PC-3 (cell line): ENCODE results near the genes MCOLN3, ODF2L and GBP6.

DNA sequence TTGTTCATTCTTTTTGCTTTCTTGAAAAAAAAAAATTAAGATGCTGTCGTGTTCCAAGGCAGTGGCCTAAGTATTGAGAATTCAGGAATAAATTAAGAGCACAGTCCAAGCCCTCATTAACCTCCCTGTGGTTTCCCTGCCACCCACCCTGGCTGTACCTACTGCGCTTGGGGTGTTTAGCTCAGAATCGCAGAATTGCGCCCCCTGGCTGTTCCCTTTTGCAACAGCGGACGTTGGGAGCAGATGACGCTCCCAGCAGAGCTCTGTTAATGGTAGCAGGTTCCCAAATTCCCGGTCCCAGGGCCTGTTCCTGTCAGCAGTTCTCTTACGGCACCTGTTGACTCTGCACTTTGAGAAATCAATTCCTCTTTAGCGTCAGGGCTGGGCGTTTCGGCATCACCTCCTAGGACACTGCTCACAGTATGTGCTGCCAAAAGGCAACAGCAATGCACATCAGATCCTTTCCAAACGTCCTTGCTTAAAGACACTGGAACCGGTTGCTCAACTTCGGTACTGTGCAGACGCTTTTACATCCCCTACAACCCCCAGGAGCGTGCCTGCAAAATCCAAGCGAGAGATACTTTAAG lies 34.2 kb upstream of the SSX2IP start:
- RAMPAGE, long total RNA = no peak

DNA sequence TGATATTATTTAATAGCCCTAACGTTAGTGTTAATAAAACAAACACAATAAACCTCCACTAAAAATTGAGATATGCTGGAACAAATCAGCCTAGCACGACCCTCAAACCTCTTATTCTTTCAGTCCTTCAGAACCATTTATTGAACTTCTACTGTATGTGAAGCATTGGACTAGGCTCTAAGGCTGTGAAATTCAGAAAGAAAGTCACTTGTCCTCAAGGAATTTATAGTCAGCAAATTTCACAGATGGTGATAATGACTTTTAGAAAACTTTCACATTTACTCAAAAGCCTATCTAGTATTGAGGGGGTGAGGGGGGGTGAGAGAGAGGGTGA lies 66.1 kb upstream of the SSX2IP start:
- RAMPAGE, long total RNA = no peak

GRCh38 chr1:85047494-85048964 lies at the start of gene MCOLN3:
Gene MCOLN3 (minus strand): TSS chr1:85048500.
- RAMPAGE, long total RNA = no peak

- RAMPAGE, long total RNA = no peak
Measured at GRCh38 chr1:85253190-85253766, 6.2 kb downstream of the C1orf52 start.

DNA sequence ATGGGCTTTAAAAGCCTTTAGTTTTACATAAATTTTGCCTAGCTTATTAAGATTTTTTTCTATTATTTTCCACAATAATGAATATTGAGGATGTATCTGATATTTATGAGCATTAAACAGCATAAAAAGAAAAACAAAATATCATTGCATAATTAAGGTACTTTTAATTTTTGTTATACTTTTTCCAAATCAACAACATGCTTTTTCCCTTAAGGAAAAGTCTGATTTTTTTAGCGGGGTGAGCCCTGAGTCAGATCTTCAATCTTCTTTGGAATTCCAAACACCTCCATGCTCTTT lies 24.9 kb downstream of the DDAH1 start:
- RAMPAGE, long total RNA = no peak

GRCh38 chr1:85628632-85629542 lies 48.3 kb downstream of the CCN1 start:
- RAMPAGE, long total RNA = no peak

DNA sequence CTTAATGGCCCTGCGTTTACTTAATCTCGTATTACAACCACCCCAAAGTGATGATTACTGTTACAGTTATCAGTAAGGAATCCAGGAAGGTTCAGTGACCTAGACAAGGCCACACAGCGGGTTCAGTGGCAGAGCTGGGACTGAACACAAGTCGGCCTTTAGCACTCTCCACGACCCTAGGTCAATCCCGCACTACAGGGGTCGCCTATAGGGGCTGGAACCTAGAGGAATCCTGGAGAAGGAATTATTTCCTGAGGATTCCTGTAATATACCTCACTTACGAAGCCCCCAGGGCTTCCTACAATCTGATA lies 821 bp downstream of the ODF2L start:
- RAMPAGE, long total RNA = no peak

DNA sequence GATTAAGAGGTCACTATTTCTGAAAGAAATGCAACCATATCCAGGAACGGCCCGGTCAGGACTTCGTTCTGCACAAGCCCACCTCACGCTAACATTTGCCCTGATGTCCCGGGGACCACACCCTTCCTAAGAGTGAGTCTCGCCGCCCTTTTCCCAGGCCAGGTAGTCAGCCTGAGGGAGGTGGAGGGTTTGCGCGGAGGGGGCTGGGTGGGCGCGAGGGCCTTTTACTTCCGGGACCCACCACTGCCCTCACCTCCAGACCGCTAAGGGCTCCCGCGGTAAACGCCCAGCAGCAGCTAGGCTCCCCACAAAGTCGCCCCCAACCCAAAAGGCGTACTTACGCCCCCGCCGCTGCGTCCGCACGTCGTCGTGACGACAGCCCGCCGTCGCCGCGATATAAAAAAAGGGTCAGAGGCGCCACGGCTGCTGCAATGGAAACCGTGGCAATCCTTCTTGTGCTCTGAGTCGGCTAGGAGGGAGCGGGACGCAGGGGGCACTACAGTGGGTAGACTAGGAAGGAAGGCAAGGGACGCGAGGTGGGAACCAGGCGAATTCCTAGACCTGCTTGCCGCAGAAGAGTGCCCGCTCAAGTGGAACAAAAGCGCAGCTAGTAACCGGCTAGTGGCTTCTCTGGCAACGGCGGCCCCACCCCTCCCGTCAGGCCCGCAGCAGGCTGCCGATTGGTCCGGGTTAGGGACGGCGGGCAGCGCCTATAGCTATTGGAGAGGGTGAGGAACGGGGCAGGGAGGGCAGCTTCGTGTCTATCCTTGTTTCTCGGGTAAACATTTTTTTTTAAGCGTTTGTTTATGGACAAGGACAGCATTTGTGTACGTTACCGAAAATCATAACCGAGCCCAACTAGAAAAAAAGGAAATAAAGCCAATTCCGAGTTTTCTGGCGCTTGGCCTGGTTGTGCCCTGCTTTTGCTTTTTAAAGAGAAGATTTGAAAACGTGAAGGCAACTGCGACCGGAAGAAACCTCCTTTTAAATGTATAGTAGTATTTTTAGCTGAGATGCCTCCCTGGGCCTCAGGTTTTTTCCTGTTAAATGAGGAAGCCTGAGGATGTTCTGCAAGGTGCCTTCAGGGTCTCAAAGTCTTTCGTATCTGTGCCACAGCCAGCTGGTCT lies at the start of gene ODF2L:
TSS of gene ODF2L (minus strand) at position 632 of the 1,127 bp plus-strand sequence.
- RAMPAGE, long total RNA = no peak

- RAMPAGE, long total RNA = no peak
Measured at GRCh38 chr1:86523279-86523634, 23.6 kb upstream of the CLCA4 start.

DNA sequence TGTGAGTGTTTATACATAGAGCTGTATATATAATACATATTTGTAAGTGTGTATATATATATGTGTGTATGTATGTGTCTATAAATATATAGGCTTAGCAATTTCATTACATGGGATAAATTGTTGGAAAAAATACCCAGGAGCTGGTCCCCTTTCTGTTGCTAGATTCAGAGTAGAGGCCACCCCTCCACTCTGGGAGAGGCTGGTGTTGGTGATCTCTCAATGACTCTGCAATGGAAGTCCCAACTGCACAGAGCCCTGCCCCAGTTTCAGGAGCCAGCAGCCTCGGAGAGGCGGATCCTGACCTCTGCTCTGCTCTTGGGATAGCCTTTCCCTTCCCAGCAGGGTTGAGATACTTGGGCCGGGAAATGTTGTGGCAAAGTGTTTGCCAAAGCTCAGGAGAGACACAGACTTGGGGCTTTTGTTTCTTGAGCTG lies 194.2 kb upstream of the LMO4 start:
- RAMPAGE, long total RNA = no peak

DNA sequence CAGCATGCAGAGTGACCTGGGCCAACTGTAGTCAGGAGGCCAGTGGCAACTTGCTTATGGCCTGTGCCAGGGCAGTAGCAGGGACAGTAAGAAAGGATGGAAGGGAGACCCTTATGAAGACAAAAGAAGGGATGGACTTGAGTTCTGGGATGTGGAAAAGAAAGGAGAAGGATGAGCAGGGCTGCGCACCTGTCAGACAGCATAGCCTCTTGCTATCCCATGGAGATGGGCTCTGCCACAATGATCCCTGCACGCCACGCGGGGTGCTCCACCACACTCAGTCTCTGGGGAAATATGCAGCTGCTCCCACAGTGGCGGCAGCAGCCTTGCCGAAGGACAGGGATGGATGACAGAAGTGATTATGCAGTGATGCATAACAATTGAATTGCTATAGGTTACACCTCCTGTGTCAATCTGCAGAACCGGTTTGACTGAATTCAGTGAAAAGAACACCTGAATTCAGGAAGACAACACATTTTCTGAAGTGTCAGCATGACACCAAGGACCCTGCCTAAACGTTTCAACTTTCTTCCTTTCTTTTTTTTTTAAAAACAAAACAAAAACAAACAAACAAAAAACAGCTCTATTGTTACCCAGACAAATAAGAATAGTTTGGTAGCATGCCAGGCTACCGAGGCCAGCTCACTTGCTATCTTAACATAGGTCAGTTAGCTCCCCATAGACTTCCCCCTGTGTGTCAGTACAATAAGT lies 127.8 kb upstream of the LMO4 start:
- RAMPAGE, long total RNA = no peak

GRCh38 chr1:87399230-87399670 lies 70.6 kb downstream of the LMO4 start:
- RAMPAGE, long total RNA = no peak

DNA sequence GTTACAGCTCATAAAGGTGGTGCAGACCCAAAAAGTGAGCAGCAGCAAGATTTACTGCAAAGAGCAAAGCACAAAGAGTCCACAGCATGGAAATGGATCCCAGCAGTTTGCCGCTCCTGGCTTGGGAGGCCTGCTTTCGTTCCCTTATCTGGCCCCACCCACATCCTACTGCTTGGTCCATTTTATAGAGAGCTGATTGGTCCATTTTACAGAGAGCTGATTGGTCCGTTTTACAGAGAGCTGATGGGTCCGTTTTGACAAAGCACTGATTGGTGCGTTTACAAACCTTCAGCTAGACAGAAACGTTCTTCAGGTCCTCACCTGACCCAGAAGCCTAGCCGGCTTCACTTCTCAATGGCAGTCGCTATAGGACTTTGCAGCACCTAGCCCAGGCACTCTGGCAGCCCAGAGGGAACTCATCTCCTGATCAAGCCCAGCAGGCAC lies 200.1 kb downstream of the LMO4 start:
- RAMPAGE, long total RNA = no peak

DNA sequence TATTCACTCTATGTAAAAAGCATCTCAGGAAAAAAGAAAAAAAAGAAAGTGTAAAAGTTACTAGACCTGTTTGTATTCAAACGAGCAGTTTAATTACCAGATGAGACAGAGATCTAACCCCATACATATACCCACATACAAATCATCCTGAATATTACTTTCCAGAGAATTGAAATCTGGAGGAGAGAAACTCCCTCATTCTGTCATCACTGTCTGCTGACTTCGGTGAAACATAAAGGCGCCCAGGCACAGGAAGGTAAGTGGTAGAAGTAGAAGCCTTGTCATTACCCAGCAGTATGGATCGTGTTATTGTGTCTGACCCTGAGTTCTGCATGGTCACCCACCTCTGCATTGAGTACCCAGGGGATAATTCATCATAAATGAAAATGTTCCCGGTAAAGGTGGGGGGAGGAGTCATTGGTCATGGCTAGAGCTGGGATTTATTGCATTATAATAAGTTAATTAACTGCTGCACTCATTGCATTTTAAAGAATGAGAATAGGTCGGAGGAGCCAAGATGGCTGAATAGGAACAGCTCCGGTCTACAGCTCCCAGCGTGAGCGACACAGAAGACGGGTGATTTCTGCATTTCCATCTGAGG lies 342.6 kb upstream of the PKN2 start:
- RAMPAGE, long total RNA = no peak

DNA sequence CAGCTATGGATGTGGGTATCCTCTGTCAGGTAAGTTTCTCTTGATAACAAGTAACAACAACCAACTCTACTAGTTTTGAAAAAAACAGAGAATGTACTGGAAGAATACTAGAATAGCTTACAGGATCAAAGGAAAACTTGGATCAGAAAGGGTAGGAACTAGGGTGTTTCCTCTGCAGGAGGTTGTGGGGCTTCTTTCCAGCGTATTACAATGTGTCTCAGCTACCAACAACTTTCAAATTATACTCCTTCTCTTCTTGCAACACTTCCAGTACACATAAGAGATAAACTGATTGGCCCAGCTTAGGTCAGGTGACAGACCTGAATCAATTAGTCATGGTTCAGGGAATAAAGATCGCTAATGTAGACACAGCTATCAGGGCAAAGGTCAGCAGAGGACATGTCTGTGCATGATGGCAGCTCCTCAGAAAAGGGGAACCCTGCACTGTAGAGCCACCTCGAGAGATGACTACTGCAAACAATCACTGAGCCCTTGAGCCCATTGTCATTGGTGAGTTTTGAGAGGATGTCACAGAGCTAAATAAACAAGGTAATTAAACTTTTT lies 36.9 kb upstream of the PKN2 start:
- RAMPAGE, long total RNA = no peak

GRCh38 chr1:88794352-88794629 lies 97.1 kb downstream of the GTF2B start:
- RAMPAGE, long total RNA = no peak

DNA sequence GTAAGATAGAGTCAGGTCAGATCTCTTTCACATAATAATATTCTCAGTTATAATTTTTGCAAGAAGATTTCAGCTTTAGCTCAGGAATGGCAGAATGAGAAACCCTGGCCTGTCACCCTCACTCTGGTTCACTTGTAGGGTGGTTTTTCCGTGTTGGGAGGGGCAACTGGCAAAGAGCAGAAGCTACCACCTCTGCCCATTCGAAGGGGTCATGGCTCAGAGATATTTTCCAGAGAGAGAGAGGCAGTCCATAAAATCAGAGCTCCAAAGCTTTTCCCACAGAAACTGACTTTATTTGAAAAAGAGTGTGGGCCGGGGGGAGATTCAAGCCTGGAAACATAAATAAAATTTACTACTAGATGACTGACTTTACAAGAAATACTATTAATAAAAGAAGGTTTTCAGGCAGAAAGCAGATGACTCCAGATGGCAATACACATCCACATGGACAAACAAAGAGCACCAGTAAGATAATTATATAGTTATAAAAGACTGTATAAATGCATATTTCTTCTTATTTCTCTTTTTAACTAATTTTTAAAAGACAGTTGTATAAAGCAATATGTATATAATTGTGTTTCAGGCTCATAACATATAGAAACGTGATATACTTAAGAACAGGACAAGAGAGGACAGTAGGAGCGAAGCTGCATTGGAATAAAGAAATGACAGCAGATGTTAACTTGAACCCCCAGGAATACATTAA lies 3.8 kb upstream of the GBP1 start:
- RAMPAGE, long total RNA = no peak

DNA sequence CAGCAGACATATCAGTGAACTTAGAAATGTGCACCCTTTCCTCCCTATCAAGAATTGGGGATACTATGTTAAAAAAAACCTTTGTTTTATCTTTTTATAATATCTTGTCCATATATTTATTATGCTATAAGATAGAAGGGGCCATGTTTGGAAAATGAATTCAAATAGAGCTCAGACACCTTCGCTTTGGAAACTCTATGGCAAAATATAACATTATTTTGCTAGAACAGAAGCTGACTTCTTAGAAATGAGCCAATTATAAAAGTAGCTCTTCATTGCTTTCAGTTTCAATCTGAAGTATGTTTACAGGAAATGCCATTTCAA lies 37.7 kb upstream of the GBP5 start:
- RAMPAGE, long total RNA = no peak

DNA sequence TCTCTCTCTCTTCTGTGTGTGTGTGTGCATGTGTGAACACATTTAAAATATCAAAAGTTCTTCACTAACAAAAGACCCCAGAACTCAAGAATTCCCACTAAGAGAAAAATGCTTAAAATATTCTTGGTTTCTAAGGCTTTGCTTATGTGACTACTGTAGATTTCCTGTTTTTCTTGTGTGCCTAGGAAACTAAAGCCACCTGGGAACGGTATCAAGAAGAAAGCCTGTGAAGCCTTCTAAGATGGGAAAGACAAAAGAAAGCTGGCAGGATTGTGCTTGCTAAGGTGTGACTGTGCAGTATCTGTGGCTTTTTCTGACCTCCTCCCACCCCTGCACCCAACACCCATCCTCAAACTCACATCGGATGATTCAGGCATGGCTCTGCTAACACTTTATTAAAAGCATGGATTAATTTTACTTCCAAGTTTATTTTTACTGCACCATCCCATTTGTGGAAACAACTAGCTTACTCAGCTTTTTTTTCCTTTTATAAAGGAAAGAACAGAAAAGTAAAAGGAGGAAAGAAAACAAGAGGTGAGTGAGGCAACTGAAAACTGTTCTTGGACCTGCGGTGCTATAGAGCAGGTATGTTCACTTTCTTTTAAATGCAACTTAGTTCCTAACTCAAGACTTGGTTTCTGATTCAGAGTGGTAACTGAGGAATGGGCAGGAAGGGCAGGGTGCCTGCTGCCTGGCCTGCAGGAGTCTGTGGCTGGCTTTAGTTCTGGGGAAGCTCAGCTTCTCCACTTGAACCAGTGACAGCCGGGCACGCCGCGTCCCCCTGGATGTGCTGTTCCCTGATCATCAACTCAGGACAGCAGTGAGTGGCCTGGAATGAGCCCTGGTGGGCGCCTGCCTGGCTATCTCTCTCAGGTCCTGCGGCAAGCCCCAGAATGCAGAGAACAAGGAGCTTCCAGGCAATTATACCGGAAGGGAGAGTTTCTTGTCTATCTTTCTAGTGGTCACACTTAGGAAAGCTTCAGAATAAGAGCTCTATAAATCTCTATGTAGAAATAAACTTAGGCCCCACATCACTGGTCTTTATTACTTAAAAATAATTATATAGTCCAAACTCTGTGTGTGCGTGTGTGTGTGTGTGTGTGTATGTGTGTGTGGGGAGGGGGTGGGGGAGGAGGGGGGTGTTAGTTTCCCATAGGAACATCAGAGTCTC lies at the start of gene GBP6:
TSS of gene GBP6 (plus strand) at position 517 of the 1,171 bp plus-strand sequence.
- RAMPAGE, long total RNA = no peak

- RAMPAGE, long total RNA = no peak
Measured at GRCh38 chr1:89552907-89553736, 28.5 kb downstream of the LRRC8B start.